Neuron (in vitro differentiated cells): ENCODE results near the gene GPR87.

GRCh38 chr3:151204532-151205144 lies 1.6 kb upstream of the GPR171 start:
- PRO-cap: no peak

DNA sequence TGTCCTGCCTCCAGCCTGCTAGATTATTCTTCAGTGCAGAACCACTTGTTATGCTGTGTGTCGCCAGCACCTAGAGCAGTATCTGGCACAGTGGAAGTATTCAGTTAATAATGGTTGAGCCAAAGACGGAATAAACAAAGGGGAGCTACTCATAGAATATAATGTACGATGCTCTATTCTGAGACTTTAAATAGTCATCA lies 13.4 kb downstream of the P2RY14 start:
- PRO-cap: no peak

DNA sequence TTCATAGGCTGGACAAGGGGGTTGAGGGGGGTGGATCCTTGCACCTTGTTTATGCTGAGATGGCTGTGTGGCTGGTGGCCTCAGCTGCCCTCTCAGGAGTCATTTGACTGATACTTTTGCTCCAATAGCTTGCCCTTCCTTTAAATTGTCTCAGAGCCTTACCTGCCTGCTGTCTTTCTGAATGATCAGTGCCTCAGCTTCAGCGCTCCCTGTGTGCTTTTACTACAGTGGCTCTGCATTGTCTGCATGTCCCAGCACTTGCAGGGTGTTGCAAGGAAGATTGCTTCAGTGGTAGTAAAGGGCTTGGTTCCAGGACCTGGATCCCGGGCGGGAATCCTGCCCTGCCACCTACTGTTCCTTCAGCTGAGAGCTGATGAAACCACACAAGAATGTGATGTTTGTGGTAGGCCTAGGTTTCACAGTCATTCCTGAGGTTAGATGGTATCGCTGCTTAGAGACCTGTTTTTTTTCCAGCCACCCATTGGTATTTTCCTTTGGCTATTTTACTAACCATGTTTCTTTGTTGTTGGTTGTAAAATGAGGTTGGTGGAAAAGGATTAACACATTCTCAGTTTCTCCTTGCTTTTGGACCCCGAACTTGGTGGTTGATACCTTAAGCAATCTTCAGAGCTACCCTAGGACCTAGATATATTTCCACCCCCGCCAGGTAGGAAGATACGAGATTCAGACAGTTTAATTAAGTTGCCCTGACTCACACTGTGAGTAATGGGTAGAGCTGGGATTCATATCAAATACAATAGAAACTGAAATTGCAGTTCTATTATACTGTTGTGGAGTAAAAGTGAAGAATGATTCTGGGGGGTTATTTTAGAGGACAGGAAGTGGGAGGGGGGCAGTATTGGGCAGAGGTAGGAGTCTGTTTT lies 11.5 kb downstream of the GPR87 start:
- PRO-cap: no peak

- PRO-cap: no peak
Observed at GRCh38 chr3:151316450-151317122, at the start of gene GPR87. GPR87 (minus strand) TSS chr3:151316820.

- PRO-cap: no peak
Observed at GRCh38 chr3:151340535-151340943, 11.2 kb upstream of the P2RY13 start.

DNA sequence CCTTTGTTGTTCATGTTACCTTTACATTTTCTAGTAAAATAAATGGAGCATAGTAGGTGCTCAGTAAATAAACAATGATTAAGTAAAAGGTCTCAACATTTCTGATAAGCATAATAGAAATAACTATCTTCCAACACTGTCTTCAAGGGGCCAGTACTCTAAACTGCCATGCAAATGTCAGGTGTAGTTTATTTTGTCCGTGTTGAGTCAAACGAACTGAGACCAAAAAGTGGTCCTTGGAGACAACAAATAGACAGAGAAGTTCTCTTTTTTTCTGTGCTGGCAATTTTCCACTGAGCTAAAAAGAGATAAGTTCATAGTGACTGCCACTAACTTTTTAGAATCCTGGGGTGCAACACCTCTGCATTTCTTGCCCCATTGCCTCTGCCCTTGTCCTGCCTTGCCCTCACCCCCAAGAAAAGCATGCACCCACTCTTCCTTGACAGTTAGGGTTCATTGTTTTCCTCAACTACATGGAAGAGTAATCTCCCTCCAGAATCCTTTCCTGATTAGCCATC lies 14.7 kb upstream of the MBNL1 start:
- PRO-cap: no peak

DNA sequence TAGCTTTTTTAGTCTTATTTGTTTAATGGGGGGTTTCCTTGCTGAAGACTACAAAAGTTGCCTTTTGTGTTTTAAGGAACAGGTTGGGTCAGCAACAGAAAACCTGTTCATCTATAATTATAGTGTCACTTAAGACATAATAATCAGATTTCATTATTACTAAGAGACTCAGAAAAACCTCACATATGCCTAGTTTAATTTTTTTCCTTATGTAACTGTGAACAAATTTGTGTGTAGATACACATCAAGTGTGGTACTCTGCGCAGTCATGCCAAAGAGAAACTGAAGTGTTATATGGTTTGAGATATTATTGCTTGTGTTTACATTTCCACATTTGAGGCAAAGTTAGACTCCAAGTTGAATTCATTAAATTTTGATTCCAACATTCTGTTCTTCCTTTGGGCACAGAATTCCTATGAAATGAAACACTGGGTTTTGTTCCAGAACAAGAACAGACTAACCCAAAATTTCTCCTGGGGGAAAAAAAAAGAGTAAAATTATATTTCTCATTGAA lies 2.2 kb downstream of the MBNL1 start:
- PRO-cap: no peak

GRCh38 chr3:152278376-152279518 lies 10.0 kb downstream of the MBNL1 start:
- PRO-cap: no peak

- PRO-cap: no peak
Observed at GRCh38 chr3:152372505-152373620, 104.1 kb downstream of the MBNL1 start.

- PRO-cap: no peak
Observed at GRCh38 chr3:152383730-152384480, 115.2 kb downstream of the MBNL1 start.

DNA sequence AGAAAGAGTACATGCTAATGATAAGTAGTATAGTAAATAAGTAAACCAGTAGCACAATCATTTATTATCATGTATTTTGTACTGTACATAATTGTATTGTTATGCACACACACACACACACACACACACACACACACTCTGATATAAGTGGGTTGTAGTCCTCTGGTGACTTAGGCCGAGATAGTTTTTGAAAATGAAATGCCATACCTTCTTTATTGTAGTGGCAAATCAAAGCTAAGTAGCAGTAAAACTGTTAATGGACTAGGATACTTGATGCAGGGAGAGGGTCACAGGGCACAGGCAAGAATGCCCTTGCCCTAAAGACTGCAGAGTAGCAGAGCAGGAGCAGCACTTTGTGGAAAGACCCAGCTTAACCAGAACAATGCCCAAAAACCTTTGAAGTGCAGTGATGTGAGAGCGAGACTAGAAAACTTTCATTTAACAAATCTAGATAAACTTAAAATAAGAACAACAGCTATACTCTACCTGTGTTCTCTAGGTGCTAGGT lies 121.8 kb downstream of the MBNL1 start:
- PRO-cap: no peak

DNA sequence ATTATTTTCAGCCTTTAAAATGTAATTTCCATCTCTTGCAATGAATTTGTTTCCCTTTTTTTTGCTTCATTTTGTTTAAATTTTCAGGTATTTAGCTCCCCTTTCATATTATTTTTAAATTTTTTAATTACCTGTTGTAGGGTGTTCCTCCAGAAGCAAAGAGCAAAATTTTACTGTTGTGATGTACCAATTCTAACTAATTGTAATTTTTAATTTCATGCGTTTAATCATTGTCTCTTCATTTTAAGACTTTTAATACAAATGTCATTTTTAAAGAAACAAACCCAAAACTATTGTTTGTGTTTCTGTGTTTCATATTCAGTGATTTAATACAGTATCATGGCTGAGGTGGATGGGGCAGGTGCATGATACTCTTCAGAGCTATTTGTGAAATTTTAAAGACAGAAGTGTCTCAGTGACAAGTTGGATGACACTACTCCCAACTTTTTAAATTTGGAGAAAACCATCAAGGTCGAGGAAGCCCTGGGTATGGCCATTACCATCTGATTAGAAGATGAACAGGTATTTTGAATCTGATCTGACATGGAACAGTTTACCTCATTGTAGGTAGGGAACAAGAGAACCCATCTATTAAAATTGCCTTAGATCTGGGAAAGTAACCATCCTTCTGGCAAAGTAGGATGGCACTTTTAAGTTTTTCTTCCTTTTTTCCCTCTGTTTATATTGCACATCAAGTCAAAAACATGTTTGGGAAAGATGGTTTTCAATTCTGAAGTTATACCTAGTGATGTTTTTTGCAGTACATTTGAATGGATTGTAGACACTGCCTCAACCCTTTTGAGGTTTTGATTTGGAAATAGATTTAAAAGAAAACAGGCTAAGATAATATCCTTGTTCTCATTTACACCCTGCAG lies 2.7 kb downstream of the RAP2B start:
- PRO-cap: no peak

GRCh38 chr3:153165319-153166260 lies 3.6 kb downstream of the RAP2B start:
- PRO-cap: no peak

GRCh38 chr3:153166261-153166660 lies 4.2 kb downstream of the RAP2B start:
- PRO-cap: no peak

DNA sequence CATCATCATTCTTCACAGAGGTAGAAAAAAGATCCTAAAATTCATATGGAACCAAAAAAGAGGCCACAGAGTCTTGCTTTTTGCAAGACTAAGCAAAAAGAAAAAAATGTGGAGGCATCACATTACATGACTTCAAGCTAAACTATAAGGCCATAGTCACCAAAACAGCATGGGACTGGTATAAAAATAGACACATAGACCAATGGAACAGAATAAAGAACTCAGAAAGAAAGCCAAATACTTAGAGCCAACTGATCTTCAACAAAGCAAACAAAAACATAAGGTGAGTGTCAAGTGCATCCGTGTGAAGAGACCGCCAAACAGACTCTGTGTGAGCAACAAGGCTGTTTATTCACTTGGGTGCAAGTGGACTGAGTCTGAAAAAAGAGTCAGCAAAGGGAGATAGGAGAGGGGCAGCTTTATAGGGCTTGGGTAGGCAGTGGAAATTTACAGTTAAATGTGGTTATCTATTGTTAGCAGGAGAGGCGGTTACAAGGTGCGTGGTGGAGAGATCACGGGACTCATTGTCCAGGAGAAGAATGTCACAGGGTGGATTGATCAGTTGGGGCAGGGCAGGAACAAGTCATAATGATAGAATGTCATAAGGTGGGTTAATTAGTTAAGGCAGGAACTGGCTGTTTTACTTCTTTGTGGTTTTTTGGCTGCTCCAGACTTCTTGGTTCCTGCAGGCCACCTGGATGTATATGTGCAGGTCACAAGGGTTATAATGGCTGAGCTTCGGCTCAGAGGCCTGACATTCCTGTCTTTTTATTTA lies 10.8 kb downstream of the STRIT1 start:
- PRO-cap: no peak

GRCh38 chr3:155512064-155512567 lies 218.6 kb upstream of the STRIT1 start:
- PRO-cap: no peak

DNA sequence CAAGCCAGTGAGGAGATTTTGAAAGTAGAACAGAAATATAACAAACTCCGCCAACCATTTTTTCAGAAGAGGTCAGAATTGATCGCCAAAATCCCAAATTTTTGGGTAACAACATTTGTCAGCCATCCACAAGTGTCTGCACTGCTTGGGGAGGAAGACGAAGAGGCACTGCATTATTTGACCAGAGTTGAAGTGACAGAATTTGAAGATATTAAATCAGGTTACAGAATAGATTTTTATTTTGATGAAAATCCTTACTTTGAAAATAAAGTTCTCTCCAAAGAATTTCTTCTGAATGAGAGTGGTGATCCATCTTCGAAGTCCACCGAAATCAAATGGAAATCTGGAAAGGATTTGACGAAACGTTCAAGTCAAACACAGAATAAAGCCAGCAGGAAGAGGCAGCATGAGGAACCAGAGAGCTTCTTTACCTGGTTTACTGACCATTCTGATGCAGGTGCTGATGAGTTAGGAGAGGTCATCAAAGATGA lies 117.1 kb downstream of the GMPS start:
- PRO-cap: no peak

GRCh38 chr3:156605408-156606579 lies 50.9 kb upstream of the SSR3 start:
- PRO-cap: no peak

DNA sequence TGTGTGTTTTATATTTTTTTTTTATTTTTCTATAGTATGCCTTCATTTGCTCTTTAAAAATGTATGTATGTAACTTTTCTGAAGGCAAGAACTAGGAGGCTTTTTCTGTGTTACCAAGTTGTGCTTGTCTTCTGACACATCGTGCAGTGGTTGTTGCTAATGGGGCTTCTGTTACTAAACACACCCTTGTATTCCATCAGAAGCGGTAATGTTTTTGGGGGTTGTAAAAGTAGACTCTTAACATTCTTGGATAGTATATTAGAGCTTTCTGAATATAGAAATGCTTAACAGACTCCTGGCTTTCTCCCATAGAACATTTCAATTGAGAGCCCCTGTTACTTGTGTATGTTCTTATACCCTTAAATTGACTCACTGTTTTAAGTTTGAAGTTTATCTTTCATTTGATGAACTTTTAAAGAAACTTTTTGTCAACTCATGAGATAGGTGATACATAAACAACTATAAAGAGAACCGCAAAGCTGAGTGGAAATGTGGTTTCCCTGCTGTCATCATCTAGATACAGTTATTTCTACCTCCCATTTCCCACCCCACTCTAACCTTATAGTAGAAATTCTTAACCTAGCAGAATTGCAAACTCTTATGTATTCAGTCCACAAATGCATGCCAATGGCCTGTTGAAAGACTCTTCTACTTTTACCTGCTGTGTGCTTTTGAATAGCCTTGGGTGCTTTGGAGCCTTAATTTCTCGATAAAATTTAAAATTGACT lies 2.6 kb downstream of the TIPARP start:
- PRO-cap: no peak

DNA sequence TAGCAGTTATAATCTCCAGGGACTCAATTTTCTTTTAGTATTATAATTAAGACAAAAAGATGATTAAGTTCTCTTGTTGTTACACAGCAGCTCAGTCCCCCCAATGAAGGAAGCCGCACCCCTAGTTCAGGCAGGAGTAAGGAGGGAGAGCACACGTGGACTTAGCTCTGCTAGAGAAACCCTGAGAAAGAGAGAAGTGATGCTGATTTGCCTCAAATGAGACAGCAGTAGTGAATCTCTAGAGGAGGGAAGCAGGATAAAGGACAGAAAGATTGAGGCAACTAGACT lies 130.5 kb downstream of the CCNL1 start:
- PRO-cap: no peak